OCI-LY7 (cell line): ENCODE measurements around the gene SPRY2.

GRCh38 chr13:77163960-77164478, 137.1 kb upstream of the FBXL3 start:
- PRO-cap, result no peak
- RAMPAGE, long total RNA, result no peak

- PRO-cap, result no peak
- RAMPAGE, long total RNA, result no peak
Measured at GRCh38 chr13:77386955-77387588, 60.2 kb upstream of the MYCBP2 start.

DNA sequence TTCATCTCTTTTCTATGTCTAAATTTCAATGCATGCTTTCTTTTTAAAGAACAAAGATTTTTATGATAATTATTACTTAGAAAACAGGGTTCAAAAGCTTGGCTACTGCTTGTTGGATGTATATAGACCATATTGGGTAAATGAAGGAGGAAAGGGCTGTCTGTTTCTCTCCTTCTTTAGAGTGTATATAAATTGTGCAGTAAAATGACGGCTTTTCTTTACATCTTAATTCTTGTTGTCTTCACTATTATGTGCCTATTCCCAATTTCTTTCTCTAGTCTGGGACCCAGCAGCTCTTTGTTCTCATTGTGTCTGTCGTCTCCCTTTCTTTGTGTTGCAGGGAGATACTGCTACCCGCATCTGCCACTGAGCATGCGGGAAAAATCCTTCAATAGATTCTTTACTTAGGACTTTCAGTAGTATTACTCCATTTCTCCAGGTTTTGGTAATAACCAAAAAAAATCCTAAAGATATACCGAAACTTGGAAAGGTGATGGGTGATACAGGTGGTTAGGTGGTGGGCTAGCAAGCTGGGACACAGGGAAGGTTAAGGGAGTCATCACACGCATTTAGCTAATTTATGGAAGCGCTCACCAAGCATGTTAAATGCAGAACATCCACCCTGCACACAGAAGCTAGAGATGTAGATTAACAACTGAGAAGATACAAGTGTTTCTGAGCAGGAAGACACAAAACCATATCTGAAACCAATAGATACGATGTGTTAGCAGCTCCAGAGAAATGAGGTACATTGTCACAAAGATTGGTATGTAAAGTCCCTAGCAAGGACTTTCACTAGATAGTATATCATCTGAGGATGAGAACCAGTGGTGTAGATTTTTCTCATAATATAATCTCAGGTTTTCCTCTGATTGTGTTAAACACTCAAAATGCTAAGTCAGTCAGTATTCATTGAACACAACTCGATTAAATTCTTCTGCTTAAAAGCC, 1.5 kb upstream of the SLAIN1 start:
- PRO-cap, result no peak
- RAMPAGE, long total RNA, result no peak

DNA sequence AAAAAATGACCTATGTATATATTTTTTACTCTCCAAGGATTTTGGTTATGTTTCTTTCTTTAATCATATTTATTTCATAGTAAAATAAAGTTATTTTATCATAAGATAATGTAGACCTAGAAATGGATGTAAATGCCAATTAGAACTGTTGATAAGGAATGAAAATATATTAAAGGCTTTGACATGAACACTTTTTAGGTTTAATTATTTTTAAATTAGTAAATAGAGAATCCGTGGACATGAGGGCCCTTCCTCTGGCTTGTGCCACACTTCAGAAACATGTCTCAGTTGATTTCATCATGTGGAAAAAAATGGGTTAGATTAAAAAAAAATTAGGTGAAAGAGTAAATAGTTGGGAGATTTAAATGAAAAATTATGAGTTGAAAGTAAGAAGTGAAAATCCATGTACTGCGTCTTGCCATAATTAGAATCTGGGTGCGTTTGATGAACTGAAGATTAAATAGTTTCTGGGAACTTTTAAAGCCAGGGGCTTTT, 61.7 kb upstream of the EDNRB start:
- PRO-cap, result no peak
- RAMPAGE, long total RNA, result no peak

GRCh38 chr13:78544515-78545088, 58.8 kb downstream of the POU4F1 start:
- PRO-cap, result no peak
- RAMPAGE, long total RNA, result no peak

DNA sequence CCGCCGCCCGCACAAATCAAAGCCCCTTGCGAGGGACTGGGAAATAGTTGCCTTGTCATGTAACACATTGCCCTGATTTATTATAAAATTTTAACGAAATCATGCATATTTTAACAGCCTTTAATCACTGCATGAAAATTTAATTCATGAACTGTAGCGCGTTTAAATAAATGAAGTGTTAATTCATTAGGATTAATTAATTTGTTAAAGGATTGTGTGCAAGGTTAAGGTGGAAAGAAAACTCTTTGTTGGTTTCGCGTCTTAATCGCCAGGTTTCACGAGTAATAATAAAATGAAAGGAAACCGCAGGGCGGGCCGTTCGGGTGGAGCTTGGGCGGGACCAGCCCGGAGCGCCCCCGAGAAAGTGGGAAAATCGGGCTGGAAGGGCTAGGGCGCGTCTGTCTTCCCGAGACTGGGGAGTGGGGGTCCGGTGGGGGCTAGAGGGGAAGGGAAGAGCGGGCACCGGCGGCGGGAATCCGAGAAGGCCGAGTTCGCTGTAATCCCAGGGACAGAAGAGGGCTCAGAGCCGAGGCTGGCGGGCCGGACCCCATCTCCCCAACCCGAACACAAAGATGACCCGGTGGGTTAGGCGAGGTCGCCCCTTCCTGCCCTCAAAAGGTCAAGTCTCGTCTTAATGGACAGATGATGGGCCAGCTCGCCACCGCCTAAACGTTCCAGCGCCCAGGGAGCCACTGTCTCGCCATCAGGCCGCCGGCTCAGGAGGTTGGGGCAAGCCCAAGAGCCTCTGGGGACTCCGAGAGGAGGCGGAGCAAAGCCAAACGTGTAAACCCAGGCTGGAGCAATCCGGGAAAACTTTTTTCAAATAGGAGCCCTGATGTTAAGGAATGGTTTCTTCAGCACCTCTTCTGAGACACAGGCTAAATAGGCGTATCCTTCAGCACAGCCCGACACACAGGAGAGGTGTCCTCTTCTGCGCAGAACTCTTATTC, 6.0 kb upstream of the POU4F1 start:
- PRO-cap, result no peak
- RAMPAGE, long total RNA, result no peak

- PRO-cap, result no peak
- RAMPAGE, long total RNA, result no peak
Measured at GRCh38 chr13:78655637-78656236, 3.2 kb downstream of the OBI1 start.

DNA sequence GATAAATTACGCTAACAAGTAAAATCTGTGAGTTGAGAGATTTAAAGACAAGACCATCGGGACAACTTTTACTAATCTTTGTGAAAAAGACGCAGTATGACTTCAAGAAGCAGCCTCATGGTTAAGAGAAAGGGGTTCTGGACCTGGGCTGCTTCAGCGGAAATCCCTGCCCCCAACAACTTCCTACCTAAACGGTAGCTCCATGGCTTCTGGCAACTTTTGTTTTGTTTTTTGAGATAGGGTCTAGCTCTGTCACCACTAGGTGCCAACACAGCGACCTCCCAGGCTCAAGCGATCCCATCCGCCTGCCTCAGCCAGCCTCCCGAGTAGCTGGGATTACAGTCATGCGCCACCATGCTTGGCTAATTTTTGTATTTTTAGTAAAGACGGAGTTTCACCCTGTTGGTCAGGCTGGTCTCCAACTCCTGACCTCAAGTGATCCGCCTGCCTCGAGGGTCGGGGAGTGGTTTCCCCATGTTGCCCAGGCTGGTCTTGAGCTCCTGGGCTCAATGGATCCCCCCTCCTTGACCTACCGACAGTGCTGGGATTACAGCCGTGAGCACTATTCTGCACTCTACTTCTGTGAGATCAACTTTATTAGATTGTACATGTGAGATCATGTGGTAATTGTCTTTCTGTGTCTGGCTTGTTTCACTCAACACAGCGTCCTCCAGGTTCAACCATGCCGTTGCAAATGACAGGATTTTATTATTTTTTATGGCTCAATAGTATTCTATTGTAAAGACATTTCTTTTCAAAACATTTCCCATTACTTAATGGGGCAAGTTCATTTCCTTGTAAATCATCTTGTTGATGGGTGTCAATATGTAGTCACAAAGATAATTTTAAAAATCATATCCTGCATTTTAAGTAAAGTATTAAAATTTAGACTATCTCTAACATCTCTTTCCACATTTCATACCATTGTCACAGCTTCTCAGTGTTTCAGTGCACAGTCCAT, 1.4 kb upstream of the OBI1 start:
- PRO-cap, result no peak
- RAMPAGE, long total RNA, result no peak

- PRO-cap, result no peak
- RAMPAGE, long total RNA, result no peak
Measured at GRCh38 chr13:79334311-79335177, 71.5 kb downstream of the RBM26 start.

GRCh38 chr13:79359185-79359937, 46.7 kb downstream of the RBM26 start:
- PRO-cap, result no peak
- RAMPAGE, long total RNA, result no peak

DNA sequence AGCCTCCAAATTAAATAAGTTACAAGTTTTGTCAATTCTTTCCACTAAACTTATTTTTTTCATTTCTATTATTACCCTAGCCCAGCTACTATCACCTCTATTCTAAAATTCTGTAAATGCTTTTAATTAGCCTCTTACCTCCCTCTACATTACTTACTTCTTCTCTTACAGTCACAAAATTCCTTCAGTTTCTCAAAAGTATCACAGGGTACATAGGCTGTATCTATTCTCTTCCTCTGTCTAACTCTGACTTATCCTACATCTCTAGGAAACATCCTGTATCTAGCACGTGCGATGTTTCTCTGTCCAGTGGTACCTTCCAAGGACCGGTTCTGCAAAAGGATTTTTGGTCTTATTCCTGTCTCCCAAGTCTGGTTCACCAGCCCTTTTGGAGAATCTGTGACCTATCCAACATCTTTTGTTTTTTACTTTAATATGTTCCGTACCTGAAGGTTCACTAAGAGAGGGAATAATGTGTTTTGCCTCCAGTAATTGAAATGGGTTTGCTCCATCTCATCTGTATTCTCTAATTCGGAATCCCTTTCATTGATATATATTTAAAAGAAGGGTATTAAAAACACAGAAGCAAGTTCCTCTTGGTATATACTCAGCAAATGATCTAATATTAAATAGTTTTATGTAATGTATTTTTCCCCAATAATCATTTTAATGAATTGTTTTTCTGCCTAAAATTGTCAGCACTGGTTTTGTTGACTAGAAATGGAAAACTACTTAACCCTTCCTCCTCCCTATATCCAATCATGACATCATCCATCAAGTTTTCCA, 43.6 kb downstream of the RBM26 start:
- PRO-cap, result no peak
- RAMPAGE, long total RNA, result no peak

- PRO-cap, result no peak
- RAMPAGE, long total RNA, result no peak
Measured at GRCh38 chr13:79377213-79377738, 28.8 kb downstream of the RBM26 start.

- PRO-cap, result no peak
- RAMPAGE, long total RNA, result no peak
Measured at GRCh38 chr13:79385698-79387001, 19.9 kb downstream of the RBM26 start.

DNA sequence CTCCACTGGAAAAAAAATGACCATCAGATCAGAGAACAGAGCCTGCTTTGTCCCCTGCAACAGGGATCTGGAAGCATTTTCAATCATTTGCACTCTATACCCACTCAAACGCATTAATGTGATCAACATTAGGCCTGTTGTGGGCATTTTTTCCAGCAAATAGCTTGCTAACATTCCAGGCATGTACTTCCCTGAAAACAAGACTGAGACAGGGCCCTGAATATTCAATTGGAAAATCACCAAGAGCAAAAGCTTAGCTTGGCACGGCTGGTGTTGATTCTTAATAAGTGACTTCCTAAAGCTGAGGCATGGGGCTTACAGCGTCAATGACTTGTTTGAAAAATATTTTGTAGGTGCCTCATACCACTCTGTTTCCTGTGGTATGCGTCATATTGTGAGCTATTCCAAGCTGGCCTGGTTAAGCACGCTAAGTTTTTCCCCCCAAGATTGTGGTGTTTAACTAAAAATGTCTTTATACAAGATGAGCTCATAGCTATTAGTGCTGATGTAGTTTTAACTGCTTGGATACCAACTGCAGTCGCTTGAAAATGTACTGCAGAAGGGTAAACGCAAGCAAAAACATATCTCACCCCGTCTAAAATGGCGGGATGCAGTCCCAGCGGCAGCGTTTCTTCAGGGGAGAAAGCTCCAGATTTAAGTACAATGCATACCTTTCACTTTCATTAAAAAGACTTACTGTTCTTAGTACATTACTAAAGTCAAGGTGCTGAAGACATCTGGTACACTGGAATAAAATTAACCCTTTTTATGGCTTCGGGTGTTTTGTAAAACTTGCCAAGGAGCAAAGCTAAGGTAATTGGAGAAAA, 404.2 kb downstream of the SPRY2 start:
- PRO-cap, result no peak
- RAMPAGE, long total RNA, result no peak

- PRO-cap, result no peak
- RAMPAGE, long total RNA, result no peak
Measured at GRCh38 chr13:80070291-80070613, 270.7 kb downstream of the SPRY2 start.

GRCh38 chr13:80277786-80278313, 63.1 kb downstream of the SPRY2 start:
- PRO-cap, result no peak
- RAMPAGE, long total RNA, result no peak

DNA sequence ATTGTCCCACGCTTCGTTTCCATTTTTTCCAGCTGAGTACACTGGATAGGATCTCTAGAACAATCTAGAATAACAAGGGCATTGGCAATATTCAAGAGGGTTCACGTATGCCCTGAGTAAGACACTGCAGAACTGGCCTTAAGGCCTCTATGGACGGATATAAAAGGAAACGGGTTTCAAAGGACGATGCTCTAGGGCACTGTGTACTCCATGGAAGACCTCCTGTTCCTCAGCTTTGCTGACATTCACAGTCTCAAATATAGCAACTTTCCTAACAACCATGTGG, 37.8 kb downstream of the SPRY2 start:
- PRO-cap, result no peak
- RAMPAGE, long total RNA, result no peak

DNA sequence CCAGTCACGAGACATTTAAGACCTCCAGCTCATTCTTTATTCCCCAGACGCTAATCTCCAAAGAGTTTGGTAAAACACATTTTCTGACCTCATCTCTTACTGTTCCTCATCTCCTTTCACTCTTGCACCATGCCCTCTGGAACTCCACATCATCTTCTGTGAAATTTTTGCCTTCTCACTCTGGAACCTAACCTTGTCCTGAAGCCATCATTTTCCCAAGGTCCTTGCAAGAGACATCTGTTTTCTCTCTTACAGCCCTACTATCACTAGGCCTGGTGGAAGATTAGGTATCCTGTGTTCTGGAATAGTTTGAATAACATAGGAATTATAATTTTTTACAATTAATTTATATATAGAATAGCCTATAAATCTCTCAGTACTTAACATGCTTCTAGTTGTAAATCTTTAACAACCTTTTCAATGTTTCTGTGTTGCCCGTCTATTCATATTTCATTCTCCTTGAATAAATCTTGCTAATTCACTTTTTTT, 37.4 kb downstream of the SPRY2 start:
- PRO-cap, result no peak
- RAMPAGE, long total RNA, result no peak

DNA sequence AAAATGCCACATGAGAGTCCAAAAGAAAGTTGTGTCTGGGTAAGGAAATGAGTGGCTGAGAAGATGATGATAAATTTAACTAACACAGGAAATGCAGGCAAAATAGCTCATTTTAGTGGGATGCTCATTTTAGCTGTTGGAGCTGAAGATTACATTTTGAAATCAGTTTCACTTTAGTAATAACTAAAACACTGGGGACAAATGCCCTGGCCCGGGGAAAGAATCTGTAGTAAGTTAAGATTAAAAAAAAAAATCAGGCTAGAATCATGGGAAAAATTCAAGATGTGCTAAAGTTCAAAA, 35.1 kb downstream of the SPRY2 start:
- PRO-cap, result no peak
- RAMPAGE, long total RNA, result no peak

DNA sequence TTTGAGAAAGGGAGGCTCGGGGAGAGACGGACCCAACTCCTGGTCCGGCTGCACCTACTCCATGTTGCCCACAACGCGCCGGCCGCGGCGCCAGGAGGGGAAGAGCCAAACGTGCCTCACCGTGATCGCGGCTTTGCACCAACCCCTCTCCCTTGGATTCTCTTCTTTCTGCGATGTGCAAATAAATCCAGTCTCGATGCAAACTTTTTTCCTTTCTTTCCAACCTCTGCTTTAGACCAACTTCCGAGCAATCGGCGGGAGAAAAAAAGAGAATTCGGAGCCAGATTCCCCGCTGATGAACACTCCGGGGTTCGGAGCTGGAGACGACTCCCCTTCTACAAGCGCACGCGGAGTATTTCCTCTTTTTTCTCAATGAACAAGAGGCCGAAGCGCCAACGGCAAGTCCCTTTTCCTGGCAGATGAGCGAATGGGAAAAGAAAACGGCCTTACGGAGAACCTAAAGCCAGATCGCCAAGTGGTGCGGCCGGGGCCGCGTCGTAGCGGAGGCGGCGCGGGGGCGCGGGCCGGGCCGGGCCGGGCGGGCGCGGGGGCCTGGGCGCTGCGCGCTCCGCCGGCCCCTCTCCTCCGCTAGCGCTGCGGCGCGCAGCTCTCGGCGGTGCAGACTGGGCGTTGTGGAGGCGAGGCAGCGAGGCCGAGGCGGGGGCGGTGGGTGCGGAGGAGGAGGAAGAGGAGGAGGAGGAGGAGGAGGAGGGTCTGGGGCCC, at the start of gene SPRY2:
Gene SPRY2, minus strand, starts transcription at position 625 of the 723 bp plus-strand sequence.
- PRO-cap, result no peak
- RAMPAGE, long total RNA, result no peak